HepG2 (cell line): ENCODE results near the genes FRMD4A and MINDY3.

GRCh38 chr10:14330747-14331201 lies at the start of gene FRMD4A:
Gene FRMD4A (minus strand): TSS chr10:14330924.
- RRBS, 2 experiments = no CpG with 5 or more reads among the region's 7 CpGs
CAGE:
- cytosol, long polyA minus RNA = no peak
- cytosol, long polyA plus RNA = no peak
- long polyA plus RNA = no peak
- nucleus, long polyA minus RNA = no peak
- nucleus, long polyA plus RNA = no peak

GRCh38 chr10:14519790-14520340 lies 189.1 kb upstream of the FRMD4A start:
- RRBS, 2 experiments = no CpG with 5 or more reads among the region's 8 CpGs
CAGE:
- cytosol, long polyA minus RNA = start-site peak on the minus strand at chr10:14520047-14520149, 22 reads
- cytosol, long polyA plus RNA = no peak
- long polyA plus RNA = no peak
- nucleus, long polyA minus RNA = no peak
- nucleus, long polyA plus RNA = no peak

DNA sequence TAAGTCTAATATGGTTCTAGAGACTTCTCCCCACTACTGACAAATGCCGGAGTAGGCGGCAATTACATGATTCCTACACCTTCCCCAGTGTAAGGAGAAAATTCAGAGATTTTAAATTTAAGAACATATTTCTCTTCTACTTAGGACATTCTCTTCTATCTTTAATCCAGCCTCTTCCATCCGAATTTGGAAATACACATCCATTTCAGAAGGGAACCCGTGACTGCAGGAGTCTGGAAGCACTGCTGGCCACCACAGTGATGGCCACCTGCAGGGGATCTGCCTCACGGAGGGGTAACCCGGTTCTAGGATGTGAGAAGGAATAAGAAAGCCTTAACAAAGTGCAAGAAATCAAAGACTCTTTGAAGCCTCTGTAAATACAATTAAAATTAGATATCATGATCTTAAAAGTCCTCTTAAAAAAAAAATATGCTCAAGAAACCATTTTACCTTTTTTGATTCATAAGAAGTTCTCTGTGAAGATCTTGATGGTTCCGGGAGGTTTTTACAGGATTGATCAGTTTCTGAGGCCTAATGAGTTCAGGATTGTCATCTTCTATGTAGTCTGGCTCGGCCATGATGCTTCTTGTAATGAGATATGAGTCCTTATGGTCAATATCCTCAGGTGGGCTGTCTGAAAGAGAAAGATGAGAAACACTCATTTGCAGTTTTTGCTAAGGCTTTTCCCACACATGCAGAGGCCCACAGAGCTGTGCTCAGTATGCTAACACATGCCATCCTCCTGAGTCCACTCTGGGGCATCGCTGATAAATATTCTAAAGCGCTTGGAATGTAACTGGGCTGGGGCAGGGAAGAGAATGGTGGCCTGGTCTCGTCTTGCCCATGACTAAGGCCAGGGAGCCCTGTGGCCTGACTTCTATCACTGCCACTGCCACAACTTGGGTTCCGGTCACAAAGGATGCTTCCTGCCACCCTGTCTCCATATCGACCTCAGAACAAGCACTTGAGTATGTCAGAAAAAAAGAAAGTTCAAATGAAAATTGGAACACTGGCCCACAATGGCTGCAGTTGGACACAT lies 199.5 kb upstream of the FRMD4A start:
- RRBS, 2 experiments = no CpG with 5 or more reads among the region's 13 CpGs
CAGE:
- cytosol, long polyA minus RNA = no peak
- cytosol, long polyA plus RNA = no peak
- long polyA plus RNA = no peak
- nucleus, long polyA minus RNA = no peak
- nucleus, long polyA plus RNA = no peak

DNA sequence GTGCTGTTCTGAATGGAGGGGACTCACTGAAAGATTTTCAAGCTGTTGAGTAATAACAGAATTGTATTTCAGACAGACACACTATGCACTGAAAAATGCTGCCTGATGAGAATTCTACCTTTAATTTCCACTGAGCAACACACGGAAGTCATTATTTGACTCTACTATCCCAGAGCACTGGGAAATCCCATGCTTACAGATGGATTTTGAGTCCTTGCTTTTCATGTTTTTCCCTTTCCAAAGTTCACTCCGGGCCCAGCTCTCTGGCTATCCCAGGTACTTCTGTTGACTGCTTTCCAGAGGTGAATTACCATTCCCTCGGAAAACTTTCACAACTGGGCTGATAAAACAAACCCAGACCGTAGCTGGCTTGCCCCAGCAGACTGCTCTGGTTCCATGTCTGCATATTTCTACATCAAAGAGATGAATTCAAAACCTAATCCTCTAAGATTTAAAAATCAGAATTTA lies 205.0 kb upstream of the FRMD4A start:
- RRBS, 2 experiments = no CpG with 5 or more reads among the region's 4 CpGs
CAGE:
- cytosol, long polyA minus RNA = no peak
- cytosol, long polyA plus RNA = no peak
- long polyA plus RNA = no peak
- nucleus, long polyA minus RNA = no peak
- nucleus, long polyA plus RNA = no peak

GRCh38 chr10:14550102-14550895 lies 219.6 kb upstream of the FRMD4A start:
- RRBS, 2 experiments = no CpG with 5 or more reads among the region's 8 CpGs
CAGE:
- cytosol, long polyA minus RNA = no peak
- cytosol, long polyA plus RNA = no peak
- long polyA plus RNA = no peak
- nucleus, long polyA minus RNA = no peak
- nucleus, long polyA plus RNA = no peak

GRCh38 chr10:14578184-14579167 lies 196.2 kb downstream of the FAM107B start:
- RRBS, 2 experiments = no CpG with 5 or more reads among the region's 17 CpGs
CAGE:
- cytosol, long polyA minus RNA = no peak
- cytosol, long polyA plus RNA = no peak
- long polyA plus RNA = no peak
- nucleus, long polyA minus RNA = no peak
- nucleus, long polyA plus RNA = no peak

GRCh38 chr10:15136195-15136586 lies 32.3 kb downstream of the NMT2 start:
- RRBS, 2 experiments = no CpG with 5 or more reads among the region's 1 CpG
CAGE:
- cytosol, long polyA minus RNA = no peak
- cytosol, long polyA plus RNA = no peak
- long polyA plus RNA = no peak
- nucleus, long polyA minus RNA = no peak
- nucleus, long polyA plus RNA = no peak

DNA sequence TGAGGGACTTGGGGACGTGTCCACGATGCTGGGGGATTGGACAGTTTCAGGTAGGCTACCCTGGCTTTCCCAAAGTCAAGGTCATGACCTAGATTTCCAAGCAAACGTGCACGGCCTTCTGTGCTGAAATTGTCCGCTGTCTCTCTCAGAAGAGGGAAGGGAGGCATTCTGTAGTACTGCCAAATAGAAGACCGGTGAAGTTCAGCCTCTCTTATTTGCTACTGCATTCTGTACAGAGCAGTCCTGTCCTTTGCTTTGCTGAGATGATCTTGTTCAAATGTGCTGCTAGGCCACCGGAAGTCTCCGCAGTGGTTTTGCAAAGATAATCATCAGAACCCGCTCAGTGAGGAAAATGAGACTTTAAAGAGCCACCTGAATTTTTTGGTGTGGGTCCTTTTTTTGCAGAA lies 1.1 kb upstream of the NMT2 start:
- RRBS, 2 experiments = 0 to 5% methylated on average over 2 of the region's 9 CpGs
CAGE:
- cytosol, long polyA minus RNA = no peak
- cytosol, long polyA plus RNA = no peak
- long polyA plus RNA = no peak
- nucleus, long polyA minus RNA = no peak
- nucleus, long polyA plus RNA = no peak

DNA sequence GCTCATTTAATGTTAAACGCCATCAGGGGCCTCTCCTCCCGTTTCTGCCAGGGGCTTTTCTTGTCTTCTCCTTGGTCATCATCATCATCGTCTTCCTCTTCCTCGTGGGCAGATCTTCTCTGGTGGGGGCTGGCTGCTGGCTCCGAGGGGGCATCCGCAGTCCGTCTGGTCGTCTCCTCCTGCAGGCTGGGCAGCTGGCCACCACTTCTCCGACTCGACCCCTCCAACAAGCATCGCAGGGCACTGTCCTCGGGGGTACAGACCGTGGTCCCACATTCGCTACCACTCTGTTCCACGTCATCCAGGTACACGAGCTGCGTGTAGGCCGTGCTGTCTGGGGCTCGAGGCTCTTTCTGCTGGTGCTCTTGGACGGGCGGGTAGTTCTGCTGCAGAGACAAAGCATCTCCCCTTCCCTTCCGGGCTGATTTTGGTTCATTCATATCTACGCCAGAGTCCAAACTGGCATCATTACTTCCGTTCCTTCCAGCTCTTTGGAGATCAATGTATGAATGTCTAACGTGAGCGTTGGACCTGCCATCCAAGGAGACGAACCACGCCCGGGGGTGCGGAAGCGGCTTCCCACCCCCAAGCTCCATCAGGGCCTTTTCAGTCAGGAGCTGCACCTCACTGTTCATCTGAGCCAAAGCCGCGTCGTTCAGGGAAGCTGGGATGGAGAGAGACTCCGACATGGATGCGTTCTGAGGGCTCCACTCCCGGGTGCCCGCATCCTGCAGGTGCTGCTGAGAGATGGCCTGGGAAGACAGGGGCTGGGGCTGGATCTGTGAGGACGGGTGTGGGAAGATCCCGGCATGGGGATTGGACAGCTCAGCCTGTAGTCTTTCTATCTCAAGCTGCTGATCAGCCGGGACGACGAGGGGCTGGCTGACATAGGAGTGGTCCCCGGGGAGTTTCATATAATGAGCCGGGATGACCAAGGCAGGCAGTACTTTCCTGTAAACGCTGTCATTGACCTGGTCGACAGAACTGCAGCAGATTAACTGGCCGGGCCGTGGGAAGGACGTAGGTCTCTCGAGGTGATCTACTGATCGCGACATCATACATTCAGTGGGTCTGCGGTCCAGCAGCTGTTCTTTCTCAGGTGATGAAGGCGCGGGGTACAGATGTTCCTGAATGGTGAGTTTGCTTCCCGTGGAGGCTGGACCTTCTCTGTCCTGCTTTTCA lies 44.8 kb upstream of the NMT2 start:
- RRBS, 2 experiments = 93 to 98% methylated on average over 7 to 10 of the region's 57 CpGs
CAGE:
- cytosol, long polyA minus RNA = no peak
- cytosol, long polyA plus RNA = no peak
- long polyA plus RNA = no peak
- nucleus, long polyA minus RNA = no peak
- nucleus, long polyA plus RNA = no peak

DNA sequence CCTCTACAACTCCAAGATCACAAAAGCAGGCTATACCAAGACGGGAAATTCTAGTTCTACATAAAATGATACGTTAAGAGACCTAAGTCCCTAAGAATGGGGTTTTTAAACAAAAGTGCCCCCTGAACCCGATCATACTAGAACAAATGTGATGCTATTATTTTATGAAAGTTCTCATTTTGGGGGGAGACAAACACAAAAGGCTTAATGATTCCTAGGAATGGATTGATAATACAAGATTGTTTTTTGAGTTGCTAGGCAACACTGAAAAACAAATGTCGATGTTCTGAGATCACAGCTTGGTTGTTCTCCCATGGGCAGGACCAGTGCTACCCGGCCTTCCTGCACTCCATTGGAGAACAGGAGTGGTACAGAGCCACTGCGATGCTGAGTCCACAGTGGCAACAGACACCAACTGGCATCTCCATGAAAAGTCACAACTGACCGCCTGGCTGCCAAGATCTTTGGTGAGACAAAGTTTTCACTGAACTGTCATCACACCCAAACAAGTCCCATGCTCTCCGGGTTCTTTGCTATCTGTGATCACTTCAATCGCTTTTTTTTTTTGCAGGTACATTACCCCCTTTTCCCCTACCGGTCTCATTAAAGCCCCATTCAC lies 68.8 kb upstream of the NMT2 start:
- RRBS, 2 experiments = no CpG with 5 or more reads among the region's 10 CpGs
CAGE:
- cytosol, long polyA minus RNA = no peak
- cytosol, long polyA plus RNA = no peak
- long polyA plus RNA = no peak
- nucleus, long polyA minus RNA = no peak
- nucleus, long polyA plus RNA = no peak

GRCh38 chr10:15344692-15345176 lies 26.4 kb downstream of the FAM171A1 start:
- RRBS, 2 experiments = no CpG with 5 or more reads among the region's 7 CpGs
CAGE:
- cytosol, long polyA minus RNA = no peak
- cytosol, long polyA plus RNA = no peak
- long polyA plus RNA = no peak
- nucleus, long polyA minus RNA = no peak
- nucleus, long polyA plus RNA = no peak

- RRBS, 2 experiments = no CpG with 5 or more reads among the region's 3 CpGs
CAGE:
- cytosol, long polyA minus RNA = no peak
- cytosol, long polyA plus RNA = no peak
- long polyA plus RNA = no peak
- nucleus, long polyA minus RNA = no peak
- nucleus, long polyA plus RNA = no peak
These were observed 24.5 kb downstream of the FAM171A1 start for GRCh38 chr10:15346621-15346996.

- RRBS, 2 experiments = no CpG with 5 or more reads among the region's 3 CpGs
CAGE:
- cytosol, long polyA minus RNA = no peak
- cytosol, long polyA plus RNA = no peak
- long polyA plus RNA = no peak
- nucleus, long polyA minus RNA = no peak
- nucleus, long polyA plus RNA = no peak
These were observed 97.7 kb upstream of the FAM171A1 start for GRCh38 chr10:15468829-15469132.

GRCh38 chr10:15669072-15669727 lies 50.5 kb downstream of the ITGA8 start:
- RRBS, 2 experiments = no CpG with 5 or more reads among the region's 8 CpGs
CAGE:
- cytosol, long polyA minus RNA = no peak
- cytosol, long polyA plus RNA = no peak
- long polyA plus RNA = no peak
- nucleus, long polyA minus RNA = no peak
- nucleus, long polyA plus RNA = no peak

DNA sequence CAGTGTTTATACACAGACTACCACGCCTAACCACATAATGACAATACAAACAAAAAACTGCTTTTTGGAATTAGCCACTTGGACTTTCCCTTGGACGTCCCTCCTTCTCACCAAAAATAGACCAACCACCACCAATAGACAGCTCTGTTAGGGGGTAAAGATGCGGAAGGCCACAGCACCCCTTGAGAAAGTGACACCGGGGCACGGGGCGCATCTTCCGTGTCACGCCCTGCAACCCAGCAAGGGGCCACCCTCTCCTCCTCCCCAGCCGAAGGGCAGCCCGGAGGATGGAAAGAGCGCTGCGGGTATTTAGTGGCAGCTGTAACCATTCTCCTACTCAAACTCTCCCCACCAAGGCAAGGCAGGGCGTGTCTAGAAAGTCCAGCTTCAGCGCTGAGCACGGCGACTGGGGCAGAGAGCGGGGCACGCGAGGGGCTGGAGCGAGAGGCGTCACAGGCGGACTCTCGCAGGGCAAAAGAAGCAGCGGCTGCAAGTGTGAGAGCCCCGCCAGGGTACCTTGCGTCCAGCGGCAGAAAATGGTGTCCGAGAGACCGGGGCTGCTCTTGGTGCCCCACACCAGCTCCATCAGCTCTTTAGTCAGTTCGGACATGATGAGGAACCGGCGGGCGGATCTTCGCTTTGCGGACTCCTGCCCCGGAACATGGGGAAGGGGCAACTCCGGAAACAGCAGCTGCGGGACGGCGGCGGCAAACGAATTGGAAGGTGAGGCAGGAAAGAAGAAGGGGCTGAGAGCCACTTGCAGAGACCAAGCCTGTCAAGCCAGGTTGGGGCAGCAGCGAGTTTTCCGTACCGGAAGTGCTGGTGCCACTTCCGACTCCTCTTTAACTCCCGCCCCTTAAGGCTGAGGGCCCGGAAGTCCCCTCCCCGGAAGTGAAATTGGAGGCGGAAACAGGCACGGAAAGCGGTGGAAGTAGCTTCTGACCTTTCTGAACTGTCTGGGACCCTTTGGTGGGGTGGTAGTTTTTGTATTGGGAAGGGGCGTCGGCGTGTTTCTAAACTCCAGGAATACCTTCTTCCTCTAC lies at the start of gene MINDY3:
Gene MINDY3 (minus strand): TSS at position 818 of the 1,043 bp plus-strand sequence.
- RRBS, 2 experiments = 2 to 3% methylated on average over 14 of the region's 55 CpGs
CAGE:
- cytosol, long polyA minus RNA = start-site peak on the minus strand centred at position 789 of the sequence, 42 bp wide, 255 reads
- cytosol, long polyA plus RNA = no peak
- long polyA plus RNA = no peak
- nucleus, long polyA minus RNA = no peak
- nucleus, long polyA plus RNA = start-site peak on the minus strand centred at position 792 of the sequence, 48 bp wide, 112 and 205 reads in 2 replicates

GRCh38 chr10:16635917-16636943 lies 114.6 kb upstream of the C1QL3 start:
- RRBS, 2 experiments = no CpG with 5 or more reads among the region's 12 CpGs
CAGE:
- cytosol, long polyA minus RNA = no peak
- cytosol, long polyA plus RNA = no peak
- long polyA plus RNA = no peak
- nucleus, long polyA minus RNA = no peak
- nucleus, long polyA plus RNA = no peak

GRCh38 chr10:16748560-16749220 lies 68.5 kb downstream of the RSU1 start:
- RRBS, 2 experiments = no CpG with 5 or more reads among the region's 9 CpGs
CAGE:
- cytosol, long polyA minus RNA = no peak
- cytosol, long polyA plus RNA = no peak
- long polyA plus RNA = no peak
- nucleus, long polyA minus RNA = no peak
- nucleus, long polyA plus RNA = no peak

GRCh38 chr10:17023256-17023771 lies 106.3 kb downstream of the CUBN start:
- RRBS, 2 experiments = no CpG with 5 or more reads among the region's 9 CpGs
CAGE:
- cytosol, long polyA minus RNA = no peak
- cytosol, long polyA plus RNA = no peak
- long polyA plus RNA = no peak
- nucleus, long polyA minus RNA = no peak
- nucleus, long polyA plus RNA = no peak

- RRBS, 2 experiments = no CpG with 5 or more reads among the region's 11 CpGs
CAGE:
- cytosol, long polyA minus RNA = no peak
- cytosol, long polyA plus RNA = no peak
- long polyA plus RNA = no peak
- nucleus, long polyA minus RNA = no peak
- nucleus, long polyA plus RNA = no peak
These were observed 2.1 kb downstream of the TRDMT1 start for GRCh38 chr10:17199117-17199949.

DNA sequence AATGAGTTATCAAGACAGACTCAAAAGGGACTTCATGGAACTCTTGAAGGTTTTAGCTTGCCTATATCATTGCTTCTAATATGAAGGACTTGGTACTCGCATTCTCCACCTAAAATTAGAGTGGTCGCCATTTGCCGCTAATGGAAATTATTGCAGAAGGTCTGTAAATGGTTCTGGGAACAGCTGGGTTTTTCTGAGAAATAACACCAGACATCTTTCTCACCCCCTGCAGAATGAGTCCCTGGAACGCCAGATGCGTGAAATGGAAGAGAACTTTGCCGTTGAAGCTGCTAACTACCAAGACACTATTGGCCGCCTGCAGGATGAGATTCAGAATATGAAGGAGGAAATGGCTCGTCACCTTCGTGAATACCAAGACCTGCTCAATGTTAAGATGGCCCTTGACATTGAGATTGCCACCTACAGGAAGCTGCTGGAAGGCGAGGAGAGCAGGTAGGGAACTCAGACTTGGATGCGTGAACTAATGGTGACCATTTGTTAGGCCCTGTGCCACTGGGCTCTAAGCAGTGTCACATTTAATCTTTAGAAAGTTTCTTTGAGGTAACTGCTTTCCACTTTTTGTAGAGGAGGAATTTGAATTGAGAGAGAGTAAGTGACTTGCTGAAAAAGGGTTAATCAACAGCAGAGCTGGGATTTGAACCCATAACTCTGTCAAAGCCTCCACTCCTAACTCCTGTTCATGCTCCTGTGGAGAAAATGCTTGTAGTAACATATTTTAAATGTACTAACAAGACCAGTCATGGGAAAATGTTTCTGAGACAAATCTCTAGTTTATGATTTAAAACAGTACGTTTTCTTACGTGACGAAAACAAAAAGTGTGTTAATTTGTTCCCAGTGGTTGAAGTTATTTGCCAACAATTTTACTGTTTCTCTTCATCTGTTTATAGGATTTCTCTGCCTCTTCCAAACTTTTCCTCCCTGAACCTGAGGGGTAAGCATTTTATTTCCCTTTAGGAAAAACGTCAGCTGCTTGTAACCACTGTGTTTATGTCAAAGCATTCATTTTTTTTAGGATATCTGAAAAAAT lies 7.2 kb downstream of the VIM start:
- RRBS, 2 experiments = no CpG with 5 or more reads among the region's 15 CpGs
CAGE:
- cytosol, long polyA minus RNA = no peak
- cytosol, long polyA plus RNA = no peak
- long polyA plus RNA = no peak
- nucleus, long polyA minus RNA = no peak
- nucleus, long polyA plus RNA = no peak